Fibroblast of villous mesenchyme (primary cell): ENCODE measurements around a stretch of chr10.

GRCh38 chr10:6328285-6329251 is 125.8 kb downstream of the PFKFB3 start:
- CAGE, long polyA plus RNA: no peak

- CAGE, long polyA plus RNA: no peak
Observed at GRCh38 chr10:6399271-6399612, 180.8 kb downstream of the PRKCQ start.

DNA sequence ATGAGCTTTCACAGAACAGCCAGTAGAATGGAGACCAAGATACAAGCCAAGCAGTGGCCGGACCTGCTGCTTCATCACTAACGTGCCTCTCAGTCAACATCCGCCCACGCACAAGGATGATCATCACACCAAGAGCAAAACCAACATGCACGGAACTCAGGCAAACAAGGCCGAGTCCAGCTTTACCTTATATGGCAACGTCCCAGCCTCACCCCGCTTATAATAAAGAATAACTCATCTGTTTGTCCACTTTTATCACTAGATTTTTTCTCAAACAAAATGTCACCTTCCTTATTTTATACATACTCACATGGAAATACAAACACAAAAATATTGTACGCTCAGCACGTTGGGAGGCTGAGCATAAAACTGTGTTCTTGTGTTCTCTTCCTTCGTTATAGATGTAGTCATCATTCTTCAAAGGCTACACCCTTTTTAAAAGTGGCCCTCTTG is 122.7 kb downstream of the SFMBT2 start:
- CAGE, long polyA plus RNA: no peak

GRCh38 chr10:7333594-7334474 is 77.0 kb downstream of the SFMBT2 start:
- CAGE, long polyA plus RNA: no peak

- CAGE, long polyA plus RNA: no peak
Observed at GRCh38 chr10:7334475-7335031, 76.3 kb downstream of the SFMBT2 start.

GRCh38 chr10:7367168-7368088 is 43.4 kb downstream of the SFMBT2 start:
- CAGE, long polyA plus RNA: no peak

DNA sequence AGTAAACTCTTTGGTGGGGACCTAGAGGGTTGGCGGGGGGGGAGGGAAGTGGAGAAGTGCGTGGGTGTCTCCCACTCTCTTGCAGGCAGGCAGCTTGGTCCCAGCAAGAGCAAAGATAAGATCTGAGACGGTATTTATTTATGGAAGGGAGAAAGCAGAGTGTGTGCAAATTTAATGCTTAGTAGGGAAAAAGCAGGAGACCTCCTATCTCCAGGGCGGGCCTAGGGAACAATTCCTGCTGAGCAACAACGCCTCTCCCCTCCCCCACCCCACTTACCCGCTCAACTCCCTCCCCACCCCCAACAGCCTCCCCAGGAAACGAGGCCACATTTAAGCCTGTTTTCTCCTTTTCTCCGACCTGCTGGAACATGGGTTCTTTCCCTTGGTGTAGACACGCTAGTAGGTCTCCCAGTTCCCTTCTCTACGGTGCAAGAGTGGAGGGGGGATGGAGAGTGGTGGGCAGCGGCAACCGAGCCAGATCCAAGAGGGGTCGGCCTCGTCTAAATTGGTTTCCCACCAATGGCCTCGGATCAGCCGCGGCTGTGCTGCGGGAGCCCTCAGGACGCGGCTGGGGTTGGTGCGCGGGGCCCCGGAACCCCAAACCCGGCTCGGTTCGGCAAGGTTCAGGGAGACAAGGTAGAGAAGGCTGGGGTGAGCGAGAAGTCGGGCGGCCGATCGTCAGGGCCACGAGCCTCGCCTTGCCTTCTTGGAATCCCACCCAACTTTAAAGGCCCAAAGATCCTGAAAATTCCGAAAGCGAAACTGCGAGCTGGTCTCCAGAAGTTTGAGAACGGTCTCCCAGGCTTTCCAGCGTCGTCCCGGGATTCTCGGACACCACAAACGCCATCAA is 3.7 kb downstream of the SFMBT2 start:
- CAGE, long polyA plus RNA: no peak

DNA sequence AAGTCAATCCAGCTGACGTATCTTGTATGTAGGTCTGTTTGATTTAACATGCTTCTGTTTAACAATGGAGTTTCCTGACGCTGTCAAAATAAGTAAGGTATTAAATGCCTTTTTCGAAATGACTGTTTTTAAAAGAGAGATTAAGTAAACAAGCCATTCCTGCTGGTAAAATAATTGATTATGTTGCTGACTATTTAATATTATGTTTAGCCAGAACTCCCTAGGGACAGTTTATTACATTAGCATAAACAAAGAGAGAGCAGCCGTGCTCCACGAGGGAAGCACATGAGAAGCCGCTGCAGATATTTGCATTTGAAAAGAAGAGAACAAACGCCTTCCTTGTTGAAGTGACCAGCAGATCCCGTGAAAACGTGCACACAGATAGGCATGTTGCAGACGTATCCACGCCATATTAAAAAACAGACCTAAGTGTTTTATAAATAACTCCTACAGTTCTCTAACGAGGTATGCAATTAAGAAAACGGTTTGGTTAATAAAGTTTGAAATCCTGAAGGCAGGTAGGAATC is 22.5 kb upstream of the SFMBT2 start:
- CAGE, long polyA plus RNA: no peak

GRCh38 chr10:7475499-7475881 is 64.7 kb upstream of the SFMBT2 start:
- CAGE, long polyA plus RNA: no peak

DNA sequence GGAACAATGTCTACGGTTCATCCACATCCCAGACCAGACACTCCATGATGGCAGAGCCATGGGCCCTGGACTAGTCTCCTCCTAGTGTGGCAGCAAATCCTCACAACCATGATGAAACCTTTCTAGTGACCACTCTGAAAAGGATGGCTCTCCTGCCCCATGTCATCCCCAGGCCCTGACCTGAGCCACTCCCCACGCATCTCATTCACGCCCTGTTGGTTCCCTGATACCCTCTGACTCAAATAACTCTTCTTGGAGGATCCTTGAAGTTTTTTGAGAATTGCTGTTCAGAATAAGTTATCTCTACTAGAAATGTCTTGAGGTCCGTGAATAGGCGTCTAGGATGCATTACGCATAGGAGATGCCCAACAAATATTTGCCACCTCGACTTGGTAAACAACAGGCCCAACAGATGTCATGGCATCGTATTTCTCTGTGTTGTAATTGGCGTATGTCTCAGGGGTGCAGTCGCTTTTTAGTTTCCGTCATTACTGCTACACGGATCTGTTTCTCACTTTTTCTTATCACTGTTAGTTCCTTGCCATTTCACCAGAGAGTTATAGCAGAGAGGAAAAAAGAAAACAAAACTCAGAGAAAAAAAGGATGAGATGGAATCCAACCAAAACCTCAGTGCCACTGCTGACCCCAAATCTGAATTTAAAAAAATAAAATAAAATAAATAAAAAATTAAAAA is 72.9 kb upstream of the SFMBT2 start:
- CAGE, long polyA plus RNA: no peak

GRCh38 chr10:7541066-7542292 is 125.3 kb downstream of the ITIH5 start:
- CAGE, long polyA plus RNA: no peak

DNA sequence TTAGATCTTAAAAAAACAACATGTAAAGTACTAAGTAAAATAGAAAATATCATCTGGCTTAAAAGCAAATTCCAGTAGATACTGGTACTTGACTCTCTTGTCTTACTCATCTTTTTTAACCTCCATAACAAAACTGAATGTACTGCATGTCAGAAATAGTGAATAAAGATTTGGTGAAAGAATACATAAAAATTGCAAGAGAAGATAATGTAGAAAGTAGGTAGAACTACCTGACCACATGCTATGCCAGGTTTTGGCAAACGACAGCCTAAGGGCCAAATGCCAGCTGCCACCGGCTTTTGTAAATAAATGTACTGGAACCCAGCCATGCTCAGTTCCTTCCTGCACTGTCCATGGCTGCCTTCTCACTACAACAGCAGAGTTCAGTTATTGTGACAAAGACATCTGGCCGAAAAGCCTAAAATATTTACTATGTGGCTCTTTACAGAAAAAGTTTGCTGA is 14.0 kb downstream of the KIN start:
- CAGE, long polyA plus RNA: no peak

DNA sequence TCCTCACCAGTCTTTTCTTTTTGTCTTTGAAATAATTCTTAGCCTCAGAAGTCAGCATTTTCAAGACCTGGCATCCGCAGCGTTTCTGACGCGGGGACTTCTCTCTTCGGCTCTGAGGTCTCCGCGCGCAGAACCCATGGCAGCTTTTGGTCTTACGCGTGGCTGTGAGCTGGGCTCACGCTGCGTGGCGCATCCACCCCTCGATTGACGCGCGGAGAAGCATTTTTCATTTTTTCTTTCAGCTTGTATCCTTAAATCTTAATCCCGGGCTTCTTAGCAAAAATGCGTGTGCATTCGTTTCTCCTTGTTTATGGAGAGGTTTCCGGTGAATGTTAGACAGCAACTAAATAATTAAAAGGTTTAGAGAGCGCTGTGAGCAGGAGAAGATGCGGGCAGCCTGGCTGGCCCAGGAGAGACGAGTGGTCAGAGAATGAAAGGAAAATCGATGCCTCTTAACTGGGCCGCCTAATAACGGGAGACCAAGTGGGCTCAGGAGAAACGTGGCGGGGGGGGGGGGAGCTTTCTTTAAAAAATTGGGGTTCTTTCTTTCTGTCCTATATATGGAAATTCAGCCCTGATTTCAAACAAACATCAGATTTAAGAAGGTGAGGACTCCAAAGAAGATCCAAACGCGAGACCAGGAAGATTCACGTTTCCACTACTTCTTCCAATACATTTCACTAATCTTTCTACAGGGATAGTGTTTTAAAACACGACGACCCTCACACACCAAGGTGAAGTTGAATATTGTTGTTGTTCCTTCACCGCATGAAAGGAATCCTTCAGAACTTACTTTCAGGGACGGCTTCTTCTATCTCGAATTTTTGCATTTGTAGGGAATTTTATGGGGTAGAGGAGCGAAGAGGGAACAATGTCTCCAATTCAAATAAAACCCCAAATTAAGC is 1.8 kb upstream of the GATA3 start:
- CAGE, long polyA plus RNA: no peak

- CAGE, long polyA plus RNA: no peak
Observed at GRCh38 chr10:8053298-8053517, 1.3 kb upstream of the GATA3 start.

GRCh38 chr10:8594131-8594498 is 539.6 kb downstream of the GATA3 start:
- CAGE, long polyA plus RNA: no peak

- CAGE, long polyA plus RNA: no peak
Observed at GRCh38 chr10:10644385-10644943, 373.2 kb upstream of the CELF2 start.

- CAGE, long polyA plus RNA: no peak
Observed at GRCh38 chr10:10830392-10830771, 187.3 kb upstream of the CELF2 start.

GRCh38 chr10:11061101-11061624 is 43.5 kb downstream of the CELF2 start:
- CAGE, long polyA plus RNA: no peak

DNA sequence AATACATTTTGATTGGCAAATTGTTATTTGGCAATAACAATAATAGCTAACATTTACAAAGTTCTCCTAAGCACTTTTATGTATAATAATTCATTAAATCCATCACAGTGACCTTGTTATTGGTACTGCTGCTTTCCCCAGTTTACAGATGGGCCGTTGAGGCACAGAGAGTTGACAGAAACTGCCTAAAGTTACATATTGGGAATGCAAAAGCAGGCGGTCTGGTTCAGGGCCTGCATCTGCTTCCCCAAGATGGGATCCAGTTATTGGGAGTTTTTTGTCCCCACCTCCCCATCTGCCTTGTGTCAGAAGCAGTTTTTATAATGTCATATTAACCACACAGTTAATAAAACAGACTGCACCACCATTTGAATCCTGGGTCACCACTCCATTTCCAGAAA is 67.8 kb downstream of the CELF2 start:
- CAGE, long polyA plus RNA: no peak

DNA sequence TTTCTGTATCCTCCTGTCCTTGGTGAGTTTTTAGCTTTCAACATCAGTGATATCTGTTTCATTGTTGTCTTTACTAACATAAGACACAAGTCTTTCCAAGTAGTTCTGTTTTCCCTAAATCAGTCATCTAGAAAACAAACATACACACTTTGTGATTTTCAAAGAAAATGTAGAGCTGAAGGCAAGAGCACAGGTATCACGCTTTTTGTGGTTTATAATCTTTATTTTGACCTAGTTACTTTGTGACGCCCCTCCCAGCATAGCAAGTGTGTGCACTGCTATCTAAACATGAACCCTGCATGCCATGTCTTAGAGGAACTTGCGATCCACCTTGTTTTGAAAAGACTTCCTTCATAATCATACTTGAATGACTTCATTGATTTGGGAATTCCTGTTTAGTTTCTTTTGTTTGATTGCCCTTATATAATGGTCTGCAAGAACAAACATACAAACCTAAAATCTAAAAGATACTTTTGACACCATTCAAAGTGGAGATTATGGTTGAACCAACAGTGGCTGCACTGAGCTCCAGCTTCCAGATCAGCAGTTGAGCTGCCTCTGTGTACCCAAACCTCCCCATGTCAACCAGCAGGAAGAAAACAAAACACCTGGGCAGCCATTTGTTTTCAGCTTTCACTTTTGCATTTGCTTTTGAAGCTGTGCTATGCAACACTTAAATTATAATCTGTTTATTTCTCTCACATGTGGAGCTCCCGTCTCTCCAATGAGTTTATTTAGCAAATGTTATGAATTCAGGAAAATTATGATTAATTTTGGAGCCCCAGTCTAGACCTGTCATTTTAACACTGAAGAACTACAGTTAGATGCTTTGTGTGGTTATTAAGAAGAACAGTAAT is 132.6 kb downstream of the CELF2 start:
- CAGE, long polyA plus RNA: no peak